Prostate gland (tissue), 2 donors: ENCODE results near the gene LCN12.

- PRO-cap, result no peak
- RAMPAGE, long total RNA, 2 experiments, result no peak in any of the 2 experiments
Measured at GRCh38 chr9:136550294-136550768, 4.5 kb upstream of the NOTCH1 start.

DNA sequence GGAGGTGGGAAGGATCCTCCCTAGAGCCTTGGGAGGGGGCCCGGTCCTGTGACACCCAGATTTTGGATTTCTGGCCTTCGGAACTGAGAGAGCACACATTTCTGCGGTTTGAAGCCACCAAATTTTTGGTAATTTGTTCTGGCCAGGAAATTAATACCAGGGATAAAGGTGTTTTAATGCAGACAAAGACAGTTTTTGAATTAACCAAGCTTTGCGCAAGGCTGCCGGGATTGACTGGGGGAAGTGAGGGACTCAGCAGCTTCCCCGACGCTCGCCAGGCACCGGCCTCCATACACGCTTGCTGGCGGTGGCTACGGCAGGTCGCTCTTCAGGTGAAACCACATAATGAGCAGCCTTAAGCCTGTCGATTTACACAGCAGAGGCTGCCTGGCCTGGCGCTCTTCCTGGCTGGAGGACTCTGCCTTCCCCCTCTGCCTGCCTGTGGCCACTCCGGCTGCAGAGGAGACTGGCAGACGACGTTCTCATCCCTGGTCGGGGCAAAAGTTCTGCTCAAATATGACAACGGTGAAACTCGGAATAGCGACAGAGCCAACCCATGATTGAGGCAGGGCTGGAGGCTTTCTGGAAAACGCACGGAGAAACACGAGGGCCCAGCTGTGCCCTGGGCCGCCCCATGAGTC lies 9.0 kb upstream of the NOTCH1 start:
- PRO-cap, result no peak
- RAMPAGE, long total RNA, 2 experiments, result no peak in any of the 2 experiments

DNA sequence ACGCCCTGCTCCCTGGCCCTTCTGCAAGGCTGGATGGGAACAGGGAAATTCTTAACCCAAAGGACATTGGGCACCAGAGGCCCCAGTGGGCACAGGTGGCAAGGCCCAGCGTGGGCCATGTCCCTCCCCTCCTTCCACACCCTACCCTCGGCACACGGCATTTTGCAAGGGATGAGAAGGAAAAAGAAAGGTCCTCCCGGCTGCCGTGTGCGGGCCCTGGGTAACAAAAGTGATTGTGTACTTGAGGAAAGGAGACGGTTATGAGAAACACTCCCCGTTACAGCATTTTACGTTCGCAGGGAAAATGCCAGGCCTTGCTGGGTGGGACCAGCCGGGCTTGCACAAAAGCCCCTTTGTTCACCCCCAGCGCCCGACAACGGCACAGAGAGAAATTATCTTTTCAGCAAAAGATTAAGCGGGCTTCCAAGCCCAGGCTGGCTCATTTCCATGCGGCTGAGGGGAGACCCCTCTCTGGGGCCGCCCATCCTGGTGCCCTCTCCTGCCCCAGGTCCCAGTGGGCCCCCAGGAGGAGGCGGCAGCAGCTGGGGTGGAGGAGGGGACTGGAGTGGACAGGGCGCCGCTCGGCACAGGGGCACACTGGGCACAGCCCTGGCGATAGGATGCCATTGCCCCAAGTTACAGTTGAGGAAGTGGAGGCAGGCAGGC lies 50.7 kb upstream of the NOTCH1 start:
- PRO-cap, result no peak
- RAMPAGE, long total RNA, 2 experiments, result no peak in any of the 2 experiments

GRCh38 chr9:136625010-136625598 lies 37.6 kb upstream of the EGFL7 start:
- PRO-cap, result no peak
- RAMPAGE, long total RNA, 2 experiments, result no peak in any of the 2 experiments

- PRO-cap, result no peak
- RAMPAGE, long total RNA, 2 experiments, result no peak in any of the 2 experiments
Measured at GRCh38 chr9:136658057-136658987, 4.4 kb upstream of the EGFL7 start.

- PRO-cap, result no peak
- RAMPAGE, long total RNA, 2 experiments, result no peak in any of the 2 experiments
Measured at GRCh38 chr9:136670007-136670507, 7.3 kb downstream of the EGFL7 start.

GRCh38 chr9:136676861-136677615 lies 10.2 kb downstream of the AGPAT2 start:
- PRO-cap, result no peak
- RAMPAGE, long total RNA, 2 experiments, result start-site peak on the minus strand in 1 of 2 experiments, at chr9:136677016-136677886 at its widest, 10 reads per replicate

DNA sequence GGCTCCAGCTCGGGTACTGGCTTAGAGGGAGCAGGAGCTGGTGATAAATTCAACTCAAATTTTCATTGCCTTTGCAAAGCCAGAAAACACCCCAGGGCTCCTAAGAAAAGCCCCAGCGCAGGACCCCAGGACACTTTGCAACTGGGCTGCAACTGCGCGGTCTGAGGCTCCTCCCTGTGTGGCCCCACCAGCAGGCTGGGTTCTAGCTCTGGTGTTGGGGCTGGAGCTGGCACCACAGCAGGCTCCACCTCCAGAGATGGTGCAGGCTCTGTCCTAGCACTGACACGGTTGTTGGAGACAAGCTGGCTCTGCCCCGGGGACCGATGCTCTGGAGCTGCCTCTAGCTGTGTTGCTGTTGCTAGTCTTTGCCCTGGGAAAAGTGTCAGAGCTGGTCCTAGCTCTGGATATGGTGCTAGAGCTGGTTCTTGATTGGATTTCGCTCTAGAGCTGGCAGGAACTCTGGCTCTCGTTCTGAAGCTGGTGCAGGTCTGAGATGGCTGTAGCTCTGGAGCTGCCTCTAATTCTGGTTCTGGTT lies 13.6 kb downstream of the LCN10 start:
- PRO-cap, result no peak
- RAMPAGE, long total RNA, 2 experiments, result no peak in any of the 2 experiments

GRCh38 chr9:136742338-136742808 lies 367 bp downstream of the LCN10 start:
- PRO-cap, result no peak
- RAMPAGE, long total RNA, 2 experiments, result no peak in any of the 2 experiments

DNA sequence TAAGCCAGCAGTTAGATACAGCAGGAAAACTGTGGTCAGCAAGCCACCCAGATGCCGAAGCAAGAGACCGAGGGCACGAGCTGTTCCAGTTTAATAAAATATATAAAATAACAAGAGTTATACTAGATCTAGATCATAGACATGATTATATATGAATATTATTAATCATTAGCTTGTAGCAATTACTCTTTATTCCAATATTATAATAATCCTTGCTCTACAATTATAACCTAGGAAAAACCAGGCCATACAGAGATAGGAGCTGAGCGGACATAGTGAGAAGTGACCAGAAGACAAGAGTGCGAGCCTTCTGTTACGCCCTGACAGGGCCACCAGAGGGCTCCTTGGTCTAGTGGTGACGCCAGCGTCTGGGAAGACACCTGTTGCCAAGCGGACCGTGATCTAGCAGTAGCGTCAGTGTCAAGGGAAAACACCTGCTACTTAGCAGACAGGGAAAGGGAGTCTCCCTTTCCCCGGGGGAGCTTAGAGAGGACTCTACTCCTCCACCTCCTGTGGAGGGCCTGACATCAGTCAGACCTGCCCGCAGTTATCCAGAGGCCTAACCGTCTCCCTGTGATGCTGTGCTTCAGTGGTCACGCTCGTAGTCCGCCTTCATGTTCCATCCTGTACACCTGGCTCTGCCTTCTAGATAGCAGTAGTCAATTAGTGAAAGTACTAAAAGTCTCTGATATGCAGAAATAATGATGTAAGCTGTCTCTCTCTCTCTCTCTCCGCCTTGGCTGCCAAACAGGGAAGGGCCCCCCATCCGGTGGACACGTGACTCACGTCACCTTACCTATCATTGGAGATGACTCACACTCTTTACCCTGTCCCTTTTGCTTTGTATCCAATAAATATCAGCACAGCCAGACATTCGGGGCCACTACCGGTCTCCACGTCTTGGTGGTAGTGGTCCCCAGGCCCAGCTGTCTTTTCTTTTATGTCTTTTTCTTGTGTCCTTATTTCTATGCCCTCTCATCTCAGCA lies 2.2 kb upstream of the LCN15 start:
- PRO-cap, result no peak
- RAMPAGE, long total RNA, 2 experiments, result no peak in any of the 2 experiments

DNA sequence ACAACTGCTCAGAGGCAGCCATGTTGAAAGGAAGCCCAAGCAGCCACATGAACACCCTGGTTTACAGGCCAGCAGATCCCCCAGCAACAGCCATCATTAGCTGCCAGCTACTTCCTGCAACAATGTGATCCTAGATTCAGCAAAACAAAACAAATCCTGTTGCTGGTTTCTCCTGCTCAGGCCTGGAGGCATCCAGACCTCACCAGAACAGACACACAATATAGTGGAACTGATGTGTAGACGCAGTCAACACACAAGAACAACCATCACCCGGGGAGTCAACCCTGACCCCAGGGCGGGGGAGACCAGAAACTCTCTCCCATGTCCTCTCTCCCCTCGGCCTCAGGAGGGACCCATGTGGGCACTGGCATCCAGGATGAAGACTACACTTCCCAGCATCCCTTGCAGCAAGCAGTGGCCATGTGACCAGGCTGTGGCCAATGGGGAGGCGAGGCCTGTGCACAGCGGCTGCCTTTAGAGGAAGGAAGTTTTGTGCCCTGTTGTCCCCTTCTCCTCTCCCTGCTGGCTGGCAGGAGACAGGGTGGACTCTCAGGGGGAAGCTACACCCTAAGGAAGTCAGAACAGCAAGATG lies 9.2 kb upstream of the LCN15 start:
- PRO-cap, result no peak
- RAMPAGE, long total RNA, 2 experiments, result no peak in any of the 2 experiments

- PRO-cap, result unidirectional peak, plus-strand start at chr9:136840358
- RAMPAGE, long total RNA, 2 experiments, result no peak in any of the 2 experiments
Measured at GRCh38 chr9:136840053-136840530, 2.2 kb upstream of the AJM1 start.

- PRO-cap, result no peak
- RAMPAGE, long total RNA, 2 experiments, result no peak in any of the 2 experiments
Measured at GRCh38 chr9:136849896-136850162, 620 bp downstream of the PHPT1 start.

GRCh38 chr9:136854242-136854928 lies 2.2 kb downstream of the MAMDC4 start:
- PRO-cap, result no peak
- RAMPAGE, long total RNA, 2 experiments, result start-site peak on the minus strand in 1 of 2 experiments, at chr9:136854022-136854687 at its widest, 6 reads per replicate

DNA sequence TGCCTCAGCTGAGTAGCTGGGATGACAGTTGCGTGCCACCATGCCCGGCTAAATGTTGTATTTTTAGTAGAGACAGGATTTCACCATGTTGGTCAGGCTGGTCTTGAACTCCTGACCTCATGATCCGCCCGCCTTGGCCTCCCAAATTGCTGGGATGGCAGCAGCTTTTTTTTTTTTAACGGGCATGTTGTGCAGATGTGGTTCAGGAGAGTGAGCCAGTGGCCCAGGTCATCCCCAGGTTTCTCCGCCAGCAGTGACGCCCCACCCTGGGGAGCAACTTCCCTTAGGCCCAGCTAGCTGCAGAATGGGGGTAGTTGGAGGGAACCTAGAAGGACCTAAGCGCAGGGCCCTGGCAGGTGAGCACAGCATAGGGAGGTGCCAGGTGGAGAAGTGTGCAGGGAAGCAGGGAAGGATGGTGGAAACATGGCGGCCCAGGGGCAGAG lies 6.1 kb upstream of the TRAF2 start:
- PRO-cap, result no peak
- RAMPAGE, long total RNA, 2 experiments, result no peak in any of the 2 experiments

DNA sequence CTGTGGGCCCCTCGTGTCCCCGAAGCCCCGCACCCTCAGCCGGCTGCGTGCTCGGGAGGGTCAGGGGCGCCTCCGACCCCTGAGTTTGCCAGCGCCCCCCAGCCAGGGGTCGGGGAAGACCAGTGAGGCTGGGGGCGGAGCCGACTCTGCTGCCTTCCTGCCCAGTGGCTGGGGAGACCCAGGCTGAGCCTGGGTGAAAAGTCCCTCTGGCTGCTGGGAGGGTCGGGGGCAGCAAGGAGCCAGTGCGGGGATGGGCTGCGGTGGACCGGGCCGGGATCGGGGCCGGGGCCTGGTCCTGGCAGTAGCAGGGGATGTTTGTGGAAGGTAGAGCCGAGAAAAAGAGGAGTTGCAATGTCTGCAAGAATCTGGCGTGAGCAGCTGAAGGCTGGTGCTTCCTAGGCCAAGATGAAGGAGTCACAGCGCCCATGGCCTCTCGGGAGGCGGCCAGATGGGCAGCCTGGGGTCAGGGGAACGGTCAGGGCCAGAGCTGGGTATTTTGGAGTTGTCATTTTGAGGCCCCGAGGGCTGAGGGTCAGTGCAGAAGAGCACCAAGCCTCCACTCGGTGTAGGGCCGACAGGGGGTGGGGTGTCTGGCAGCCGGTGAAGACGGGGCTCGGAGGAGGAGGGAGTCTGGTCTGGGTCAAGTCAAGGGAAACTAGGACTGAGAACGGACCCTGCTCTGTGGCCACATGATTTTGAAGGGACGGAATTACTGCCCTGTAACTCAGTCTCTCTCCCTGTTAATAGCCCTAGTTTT lies 795 bp downstream of the TRAF2 start:
- PRO-cap, result no peak
- RAMPAGE, long total RNA, 2 experiments, result no peak in any of the 2 experiments

DNA sequence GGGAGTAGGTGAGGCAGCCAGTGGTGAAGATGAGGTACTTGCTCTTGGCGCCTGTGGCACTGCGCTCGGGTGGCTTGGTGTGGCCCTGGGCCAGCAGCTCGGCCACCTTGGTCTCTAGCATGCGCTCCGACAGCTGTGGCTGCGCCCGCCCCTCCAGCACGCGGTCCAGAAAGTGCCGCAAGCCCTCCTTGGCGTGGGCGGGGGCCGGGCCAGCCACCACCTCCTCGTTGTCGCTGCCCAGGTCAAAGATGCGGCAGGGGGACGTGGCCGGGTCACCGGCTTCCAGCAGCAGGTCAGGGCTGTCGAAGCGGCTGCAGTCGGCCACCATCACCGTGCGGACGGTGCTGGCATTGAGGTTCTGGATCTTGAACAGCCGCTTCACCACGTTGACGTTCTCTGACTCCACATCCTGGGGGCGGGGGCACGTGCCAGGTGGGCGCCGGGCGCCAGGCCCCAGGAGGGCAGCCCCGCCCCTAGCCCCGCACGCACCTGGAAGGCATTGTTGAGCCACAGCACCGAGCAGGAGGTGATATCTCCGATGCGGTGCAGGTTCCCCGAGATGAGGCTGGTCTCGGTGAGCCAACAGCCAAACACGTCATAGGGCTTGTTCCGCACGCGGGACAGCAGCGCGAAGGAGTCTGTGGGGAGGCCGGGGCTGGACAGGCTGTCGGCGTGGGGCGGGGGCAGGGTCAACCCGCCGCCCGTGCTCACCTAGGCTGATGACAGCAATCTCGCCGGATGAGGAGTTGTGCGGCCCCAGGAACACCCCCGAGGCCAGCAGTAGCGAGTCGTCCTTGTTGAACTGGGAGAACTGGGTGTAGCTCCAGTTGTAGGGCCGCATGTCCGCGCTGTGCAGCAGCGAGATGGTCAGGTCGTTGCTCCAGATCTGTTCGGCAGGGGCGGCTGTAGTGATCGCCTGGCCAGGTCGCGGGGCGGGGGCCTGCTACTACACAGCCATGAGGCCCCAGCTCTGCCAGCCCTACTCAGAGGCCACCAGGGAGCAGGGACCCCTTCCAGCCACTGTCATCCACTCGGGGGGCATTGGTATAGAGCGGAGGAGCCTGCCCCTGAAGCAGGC lies 2.1 kb downstream of the FBXW5 start:
- PRO-cap, result no peak
- RAMPAGE, long total RNA, 2 experiments, result start-site peak on the minus strand in 1 of 2 experiments, centred at positions 257 to 744 of the sequence, 13 to 109 reads per replicate

DNA sequence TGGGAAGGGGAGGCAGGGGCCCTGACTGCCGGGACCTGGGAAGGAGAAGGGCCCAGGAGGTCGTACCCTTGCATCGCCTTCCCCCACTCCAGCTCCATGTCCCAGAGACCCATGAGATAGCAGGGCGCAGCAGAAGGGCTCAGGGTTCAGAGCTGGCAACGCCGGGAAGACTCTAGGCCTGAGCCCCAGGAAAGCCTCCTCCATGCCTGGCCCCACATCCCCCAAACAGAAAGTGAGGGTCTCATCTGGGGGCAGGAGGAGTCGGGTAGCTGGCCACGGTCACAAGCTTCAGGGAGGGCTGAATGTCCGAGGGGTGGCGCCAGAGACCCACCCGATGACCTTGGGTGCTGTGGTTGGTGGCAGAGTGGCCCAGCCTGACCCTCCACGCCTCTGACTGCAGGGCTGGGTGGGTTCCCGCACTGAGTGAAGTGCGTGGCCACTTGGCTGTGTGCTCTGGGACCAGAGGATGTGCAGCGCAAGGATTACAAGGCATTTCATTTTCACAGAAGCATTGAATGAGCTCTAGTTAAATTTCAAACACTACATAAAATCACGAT lies 2.9 kb downstream of the C8G start:
- PRO-cap, result no peak
- RAMPAGE, long total RNA, 2 experiments, result no peak in any of the 2 experiments

DNA sequence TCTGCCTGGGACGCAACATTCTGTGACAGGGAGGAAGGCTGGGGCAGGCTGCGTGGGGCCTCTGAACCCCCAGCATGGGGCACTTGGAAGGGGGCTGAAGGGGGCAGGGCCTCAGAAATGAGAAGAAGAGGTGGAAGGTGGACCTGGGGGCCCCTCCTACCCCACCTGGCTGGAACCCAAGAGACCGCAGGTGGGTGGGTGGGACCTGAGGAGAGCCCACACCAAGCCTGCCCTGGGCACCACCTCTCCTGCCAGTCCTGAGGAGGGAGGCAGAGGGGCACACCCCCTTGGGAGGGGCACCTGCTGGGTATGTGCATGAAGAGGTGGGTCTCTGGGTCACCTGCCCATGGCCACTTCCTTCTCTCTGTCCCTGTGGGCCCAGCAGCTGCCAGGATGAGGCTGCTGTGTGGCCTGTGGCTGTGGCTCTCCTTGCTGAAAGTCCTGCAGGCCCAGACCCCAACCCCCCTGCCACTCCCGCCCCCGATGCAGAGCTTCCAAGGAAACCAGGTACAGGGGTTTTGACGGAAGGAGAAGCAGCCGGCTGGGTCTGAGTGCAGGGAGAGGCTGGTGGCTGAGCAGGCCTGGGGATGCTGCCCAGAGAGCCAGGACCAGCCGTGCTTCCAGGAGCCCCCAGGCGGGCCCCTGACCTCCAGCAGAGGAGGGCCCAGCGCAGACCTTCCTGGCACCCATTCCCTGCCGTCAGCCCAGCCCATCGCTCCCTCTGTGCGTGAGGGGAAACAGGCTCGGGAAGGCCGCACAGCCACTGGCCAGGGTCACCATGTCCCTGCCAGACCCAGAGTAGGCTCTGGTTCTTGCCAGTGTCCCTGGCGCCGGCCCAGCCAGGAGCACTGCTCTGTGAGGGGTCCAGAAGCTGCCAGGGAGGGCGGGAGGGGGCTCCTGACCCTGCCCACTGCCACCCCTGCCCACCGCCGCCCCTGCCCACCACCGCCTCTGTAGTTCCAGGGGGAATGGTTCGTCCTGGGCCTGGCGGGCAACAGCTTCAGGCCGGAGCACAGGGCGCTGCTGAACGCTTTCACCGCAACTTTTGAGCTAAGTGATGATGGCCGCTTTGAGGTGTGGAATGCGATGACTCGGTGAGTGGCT lies at the start of gene LCN12:
Gene LCN12, plus strand, starts transcription at position 339 of the 1,104 bp plus-strand sequence.
- PRO-cap, result no peak
- RAMPAGE, long total RNA, 2 experiments, result start-site peak on the plus strand in 1 of 2 experiments, centred at position 705 of the sequence, 22 reads per replicate

DNA sequence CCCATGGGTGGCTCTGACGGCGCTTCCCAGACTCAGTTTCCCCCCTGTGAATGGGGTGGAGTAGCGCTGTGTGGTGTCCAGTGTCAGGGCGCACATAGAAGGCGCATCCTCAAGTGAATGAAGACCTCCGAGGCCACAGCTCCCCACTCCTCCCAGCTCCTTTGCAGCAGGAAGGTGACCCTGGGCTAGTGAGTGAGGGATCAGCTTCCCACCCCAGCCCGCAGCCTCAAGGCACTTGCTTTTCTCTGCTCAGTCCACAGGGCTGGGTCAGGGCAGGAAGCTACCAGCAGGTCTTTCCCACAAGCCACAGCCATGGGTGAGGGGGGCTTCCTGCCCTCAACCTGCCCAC lies 950 bp upstream of the ABCA2 start:
- PRO-cap, result no peak
- RAMPAGE, long total RNA, 2 experiments, result no peak in any of the 2 experiments